ENCODE measurements around a stretch of chr4.

DNA sequence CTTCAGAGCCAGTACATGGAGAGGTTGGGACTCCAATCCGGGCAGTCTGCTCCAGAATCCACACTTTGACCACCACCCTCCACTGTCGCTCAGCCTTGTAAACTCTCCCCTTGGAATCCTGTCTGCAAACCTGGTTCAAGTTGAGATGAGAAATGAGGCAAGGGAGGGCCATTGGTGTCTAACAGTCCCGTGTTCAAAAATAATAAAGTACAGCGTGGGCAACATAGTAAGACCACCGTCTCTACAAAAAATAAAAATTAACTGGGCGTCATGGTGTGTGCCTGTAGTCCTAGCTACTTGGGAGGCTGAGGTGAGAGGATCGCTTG, 22.6 kb upstream of the JAKMIP1 start:
- PRO-cap, result unidirectional peak, plus-strand start at position 143 of the sequence

GRCh38 chr4:6614895-6615200, 25.6 kb upstream of the MRFAP1 start:
- PRO-cap, result no peak

- PRO-cap, result no peak
These were observed 1.4 kb downstream of the MRFAP1 start for GRCh38 chr4:6641738-6642431.

GRCh38 chr4:6674789-6675738, 1.2 kb downstream of the ENSG00000170846 start:
- PRO-cap, result no peak

DNA sequence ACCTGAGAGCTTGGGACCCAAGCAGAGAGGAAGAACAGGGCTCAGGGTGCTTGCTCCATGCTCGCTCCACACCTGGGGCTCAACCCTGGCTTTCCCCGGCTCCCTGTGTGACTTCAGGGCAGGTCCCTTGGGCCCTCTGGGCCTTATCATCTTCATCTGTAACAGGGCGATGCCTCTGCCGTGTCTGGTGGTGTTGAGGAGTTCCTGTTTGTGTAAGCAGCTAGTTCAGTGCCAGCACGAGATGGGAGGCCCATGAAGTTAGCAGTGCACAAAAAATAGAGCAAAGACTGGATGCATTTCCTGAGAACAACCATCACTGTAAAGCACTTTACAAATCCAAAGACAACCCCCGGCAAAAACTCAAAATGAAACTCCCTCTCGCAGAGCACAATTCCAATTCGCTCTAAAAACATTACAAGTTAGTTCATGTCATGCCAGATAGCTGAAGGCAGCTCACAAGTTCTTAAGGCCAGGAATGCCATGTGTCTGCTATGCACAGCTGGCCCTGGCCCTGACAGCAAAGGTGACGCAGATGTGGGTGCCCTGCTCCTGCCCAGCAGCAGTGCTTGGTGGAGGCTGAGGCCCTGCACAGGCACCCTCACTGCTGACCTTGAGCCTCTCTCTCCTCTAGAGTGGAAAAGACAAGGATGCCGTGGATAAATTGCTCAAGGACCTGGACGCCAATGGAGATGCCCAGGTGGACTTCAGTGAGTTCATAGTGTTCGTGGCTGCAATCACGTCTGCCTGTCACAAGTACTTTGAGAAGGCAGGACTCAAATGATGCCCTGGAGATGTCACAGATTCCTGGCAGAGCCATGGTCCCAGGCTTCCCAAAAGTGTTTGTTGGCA, 2.8 kb downstream of the S100P start:
- PRO-cap, result no peak

GRCh38 chr4:6708088-6708711, 1.5 kb downstream of the MRFAP1L1 start:
- PRO-cap, result no peak

GRCh38 chr4:6746603-6747807, 31.0 kb downstream of the BLOC1S4 start:
- PRO-cap, result unidirectional peak, plus-strand start at chr4:6747225; unidirectional peak, plus-strand start at chr4:6747514; bidirectional peak, plus-strand start at chr4:6747734, minus-strand start at chr4:6747559

DNA sequence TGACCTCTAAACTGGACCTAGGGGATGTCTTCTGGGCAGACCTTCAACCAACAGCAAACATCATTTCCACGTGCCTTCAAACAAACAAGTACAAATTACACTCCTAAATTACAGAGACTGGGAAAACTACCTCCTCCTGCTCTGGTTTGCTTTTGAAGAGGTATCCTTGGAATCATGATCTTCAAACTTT, 27.3 kb upstream of the KIAA0232 start:
- PRO-cap, result no peak

DNA sequence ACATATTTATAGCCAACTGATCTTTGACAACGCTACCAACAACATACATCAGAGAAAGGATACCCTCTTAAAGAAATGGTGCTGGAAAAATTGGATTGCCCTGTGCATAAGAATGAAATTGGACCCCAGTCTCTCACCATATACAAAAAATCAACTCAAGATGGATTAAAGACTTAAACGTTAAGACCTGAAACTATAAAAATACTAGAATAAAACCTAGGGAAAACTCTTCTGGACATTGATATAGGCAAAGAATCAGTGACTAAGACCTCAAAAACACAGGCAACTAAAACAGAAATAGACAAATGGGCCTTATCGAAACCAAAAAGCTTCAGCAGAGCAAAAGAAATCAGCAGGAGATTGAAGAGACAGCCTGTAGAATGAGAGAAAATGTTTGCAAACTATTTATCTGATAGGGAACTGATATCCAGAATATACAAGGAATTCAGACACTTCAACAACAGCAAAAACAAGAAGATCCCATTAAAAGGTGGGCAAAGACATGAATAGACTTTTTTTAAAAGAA, 27.8 kb downstream of the KIAA0232 start:
- PRO-cap, result no peak

- PRO-cap, result no peak
These were observed 29.1 kb upstream of the TBC1D14 start for GRCh38 chr4:6880470-6880927.

DNA sequence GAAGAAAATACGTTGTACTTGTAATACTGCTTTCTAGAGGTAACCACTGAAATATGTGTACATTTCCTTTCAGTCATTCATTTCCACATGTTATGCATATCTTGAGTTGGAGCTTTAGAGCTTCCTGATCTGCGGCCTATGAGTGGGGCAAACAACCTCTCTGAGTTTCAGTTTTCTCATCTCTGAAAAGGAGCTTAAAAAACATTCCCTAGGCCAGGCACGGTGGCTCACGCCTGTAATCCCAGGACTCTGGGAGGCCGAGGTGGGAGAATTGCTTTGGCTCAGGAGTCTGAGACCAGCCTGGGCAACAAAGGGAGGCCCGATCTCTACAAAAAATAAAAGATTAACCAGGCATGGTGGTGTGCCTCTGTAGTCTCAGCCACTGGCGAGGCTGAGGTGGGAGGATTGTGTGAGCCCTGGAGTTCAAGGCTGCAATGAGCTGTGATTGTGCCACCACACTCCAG, 5.3 kb upstream of the TBC1D14 start:
- PRO-cap, result no peak

DNA sequence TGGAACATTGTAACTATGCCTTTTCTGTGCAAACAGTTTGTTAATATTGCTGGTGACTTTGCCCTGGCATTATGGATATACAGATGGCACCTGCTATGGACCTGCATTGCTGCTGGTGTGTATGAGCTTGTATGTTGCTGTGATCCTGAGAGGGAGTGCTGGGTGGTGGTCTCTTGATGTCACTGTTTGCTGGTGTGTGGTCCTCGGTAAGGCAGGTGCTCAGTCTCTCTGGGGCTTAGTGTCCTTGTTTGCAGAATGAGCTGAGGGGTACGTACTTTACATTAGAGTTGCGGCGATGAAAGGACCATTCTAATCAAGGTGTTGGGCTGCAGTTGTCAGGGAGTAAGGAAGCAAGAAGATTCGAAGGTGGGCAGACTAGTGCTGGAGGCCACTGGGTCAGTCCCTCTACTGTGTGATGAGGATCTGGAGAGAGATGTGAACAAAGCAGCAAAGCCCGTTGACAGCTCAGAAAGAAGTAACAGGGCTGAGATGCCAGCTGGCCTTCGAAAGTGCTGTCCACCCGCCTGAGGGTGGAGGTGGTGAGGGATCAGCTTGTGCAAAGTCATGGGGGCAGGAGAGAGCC, 19.4 kb downstream of the TBC1D14 start:
- PRO-cap, result no peak

GRCh38 chr4:6944144-6945053, 34.8 kb downstream of the TBC1D14 start:
- PRO-cap, result no peak

DNA sequence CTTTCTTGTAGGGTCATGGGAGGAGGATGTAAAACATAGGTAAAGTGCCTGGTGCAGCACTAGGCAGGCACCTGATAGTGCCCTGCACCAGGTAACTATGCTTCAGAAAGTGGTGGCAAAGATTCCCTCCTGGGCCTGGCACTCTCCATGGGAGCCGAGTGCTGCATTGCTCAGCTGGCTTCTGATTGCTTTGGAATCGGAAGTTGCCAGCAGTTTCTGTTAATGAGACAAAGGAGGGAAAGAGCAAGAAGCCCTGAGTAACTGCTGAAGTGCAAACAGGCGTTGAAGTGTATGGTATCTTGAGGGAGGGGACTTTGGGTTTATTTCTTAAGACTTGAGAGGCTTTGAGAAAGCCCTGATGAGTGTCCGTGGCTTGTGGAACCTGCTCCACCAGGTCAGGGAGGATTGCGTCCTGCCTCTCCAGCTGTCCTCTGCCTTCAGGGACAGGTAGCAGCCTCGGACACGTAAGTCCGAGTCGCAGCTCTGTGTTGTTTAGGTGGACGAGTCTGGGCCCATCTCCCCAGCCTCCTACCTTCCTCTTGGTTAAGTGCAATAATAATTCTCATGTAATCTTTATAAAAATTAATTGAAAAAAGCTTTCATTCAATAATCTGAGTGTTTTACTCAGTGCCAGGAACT, 45.9 kb downstream of the TBC1D14 start:
- PRO-cap, result no peak

DNA sequence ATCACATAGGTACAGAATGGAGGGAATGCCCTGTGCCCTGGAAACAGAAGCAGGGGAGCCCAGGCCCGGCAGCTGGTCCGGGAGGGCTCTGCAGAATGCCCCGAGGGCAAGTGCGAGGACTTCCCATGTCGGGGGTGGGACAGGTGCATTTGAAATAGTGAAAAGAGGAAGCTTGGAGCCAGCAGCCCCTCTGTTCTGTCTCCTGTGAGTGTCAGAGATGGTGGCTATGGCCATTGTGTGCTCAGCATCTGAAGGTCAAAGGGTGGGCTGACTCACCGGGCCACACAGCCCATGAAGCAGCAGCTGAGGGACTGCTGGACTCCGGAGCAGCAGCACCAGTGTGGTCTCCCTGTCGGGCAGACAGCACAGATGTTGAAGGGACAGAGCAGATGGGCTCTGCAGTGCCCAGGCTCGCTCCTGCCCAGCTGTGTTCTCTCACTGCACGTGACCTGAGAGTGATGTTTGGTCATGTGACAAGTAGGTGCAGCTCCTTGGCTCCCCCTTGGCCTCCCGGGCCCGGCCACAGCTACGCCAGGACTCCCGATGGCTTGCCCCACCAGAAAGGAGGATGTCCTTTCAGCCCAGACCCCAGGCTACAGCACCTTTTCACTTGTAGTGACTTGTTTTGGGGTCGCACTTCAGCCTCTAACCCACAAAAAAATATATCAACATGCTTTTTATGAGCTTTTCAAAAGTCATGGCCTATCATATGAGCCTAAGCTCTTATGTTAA, 53.6 kb downstream of the TBC1D14 start:
- PRO-cap, result no peak

- PRO-cap, result no peak
These were observed 38.5 kb downstream of the CCDC96 start for GRCh38 chr4:7004148-7004848.

- PRO-cap, result no peak
These were observed 37.0 kb downstream of the CCDC96 start for GRCh38 chr4:7005756-7006150.

DNA sequence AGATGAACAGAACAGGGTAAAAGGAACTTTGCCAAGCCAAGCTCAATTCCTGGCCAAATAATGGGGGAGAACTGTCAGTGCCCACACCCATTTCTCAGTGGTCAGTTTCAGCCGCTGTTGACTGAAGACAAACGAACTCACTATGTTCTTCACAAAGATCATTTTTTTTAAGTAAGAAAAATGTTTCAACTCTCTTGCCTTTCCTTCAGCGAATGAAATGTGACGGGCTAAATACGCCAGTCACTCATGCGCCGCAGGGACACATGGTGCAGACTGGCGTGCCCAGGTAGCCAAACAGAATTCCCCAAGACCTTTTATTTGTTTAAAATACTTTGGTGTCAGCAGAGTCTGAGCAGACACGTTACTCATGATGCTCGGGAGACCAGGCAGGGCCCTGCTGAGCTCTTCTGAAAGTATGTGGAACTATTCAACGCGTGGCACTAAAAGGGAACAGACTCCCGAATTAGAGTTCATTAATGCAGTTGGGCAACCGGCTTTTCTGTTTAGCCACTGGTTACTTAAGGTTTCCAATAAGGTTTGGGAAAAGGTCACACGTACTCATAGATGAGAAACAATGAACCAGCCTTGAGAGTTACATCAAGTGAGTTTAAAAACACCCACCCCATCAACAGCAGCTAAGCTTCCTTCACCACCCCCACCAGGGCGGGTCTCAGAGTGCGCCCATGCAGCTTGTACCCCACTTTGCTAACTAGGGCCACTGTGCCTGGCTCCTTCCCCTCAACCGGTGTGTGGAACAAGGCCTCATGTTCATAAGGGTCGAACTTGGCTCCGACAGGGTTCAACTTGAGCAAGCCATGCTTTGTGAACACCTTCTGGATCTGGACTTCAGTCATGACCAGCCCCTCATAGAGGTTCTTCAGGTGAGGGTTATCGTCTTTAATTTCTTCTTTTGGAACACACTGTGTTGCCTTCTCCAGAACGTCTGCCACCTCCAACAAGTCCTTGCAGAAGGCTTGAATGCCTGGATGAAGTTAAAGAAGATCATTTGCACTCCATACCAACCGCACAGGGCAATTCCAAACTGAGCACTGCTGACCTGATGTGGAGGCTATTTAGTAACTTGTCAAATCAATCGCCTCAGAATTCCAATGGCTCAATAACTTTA, 7.3 kb downstream of the GRPEL1 start:
- PRO-cap, result no peak

- PRO-cap, result no peak
These were observed 591 bp downstream of the GRPEL1 start for GRCh38 chr4:7067080-7067865.

- PRO-cap, result no peak
These were observed 102.9 kb downstream of the SORCS2 start for GRCh38 chr4:7295110-7295678.